ENCODE data around the gene DUXB.

GRCh38 chr16:75412381-75412962 is 20.8 kb downstream of the CFDP1 start:
- RRBS: no CpG with 5 or more reads among the region's 5 CpGs

GRCh38 chr16:75483107-75483757 is 12.0 kb downstream of the CHST6 start:
- RRBS: no CpG with 5 or more reads among the region's 5 CpGs

DNA sequence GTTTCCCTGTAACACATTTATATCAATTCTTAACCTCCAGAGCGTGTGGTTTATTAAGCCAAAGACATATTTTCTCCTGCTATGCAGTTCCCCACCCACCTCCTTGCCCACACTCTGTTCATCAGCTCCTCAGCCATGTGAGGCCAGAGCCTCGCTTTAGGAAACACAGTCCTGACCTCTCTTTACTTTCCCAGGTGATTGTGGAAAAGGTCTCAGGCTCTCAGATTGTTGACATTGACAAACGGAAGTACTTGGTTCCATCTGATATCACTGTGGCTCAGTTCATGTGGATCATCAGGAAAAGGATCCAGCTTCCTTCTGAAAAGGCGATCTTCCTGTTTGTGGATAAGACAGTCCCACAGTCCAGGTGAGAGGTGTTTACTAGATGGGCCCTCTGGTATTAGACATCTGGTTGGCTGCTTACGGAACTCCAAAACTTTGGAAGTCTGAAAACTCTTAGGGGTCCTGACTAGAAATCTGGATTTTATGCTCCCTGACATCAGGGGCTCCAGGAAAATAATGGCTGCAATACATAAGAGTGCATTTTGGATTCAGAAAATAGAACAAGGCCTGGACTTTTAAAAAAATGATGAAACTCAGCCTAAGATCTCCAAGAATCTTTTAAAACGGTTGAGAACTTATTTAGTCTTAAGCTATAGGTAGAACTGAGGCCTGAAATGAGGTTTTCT is 1.8 kb downstream of the GABARAPL2 start:
- RRBS: no CpG with 5 or more reads among the region's 6 CpGs

DNA sequence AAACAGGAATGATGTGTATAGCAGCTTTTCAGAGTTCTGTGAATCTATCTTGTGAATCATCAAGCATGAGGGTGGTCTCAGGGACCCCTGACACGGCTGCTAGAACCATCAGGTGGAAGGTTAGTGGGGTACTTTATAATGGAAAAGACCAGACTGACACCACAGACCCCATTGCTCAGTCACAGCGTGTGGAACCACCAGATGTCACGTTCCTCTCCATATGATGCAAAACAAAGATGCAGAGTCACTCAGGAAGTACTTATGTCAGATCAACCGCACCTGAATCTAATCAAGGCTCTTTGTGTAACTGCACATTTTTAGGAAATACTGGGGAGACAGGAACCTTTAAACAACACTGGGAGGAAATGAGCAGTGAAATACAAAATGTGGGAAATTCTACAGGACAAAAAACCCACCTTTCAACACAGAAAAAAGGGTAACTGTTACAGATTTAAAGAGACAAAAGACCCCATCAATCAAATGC is 28.3 kb downstream of the GABARAPL2 start:
- RRBS: no CpG with 5 or more reads among the region's 4 CpGs

DNA sequence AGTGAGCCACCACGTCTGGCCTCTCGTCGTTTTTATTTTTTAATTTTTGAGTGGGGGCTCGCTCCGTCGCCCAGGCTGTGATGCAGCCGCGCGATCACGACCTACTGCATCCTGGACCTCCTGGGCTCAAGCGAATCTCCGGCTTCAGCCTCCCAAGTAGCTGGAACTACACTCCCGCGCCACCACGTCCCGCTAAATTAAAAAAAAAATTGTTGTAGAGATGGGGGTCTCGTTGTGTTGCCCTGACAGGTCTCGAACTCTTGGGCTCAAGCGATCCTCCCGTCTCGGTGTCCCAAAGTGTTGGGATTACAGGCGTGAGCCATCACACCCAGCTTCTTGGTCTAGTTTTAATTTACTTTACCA is 1.2 kb downstream of the TERF2IP start:
- RRBS: no CpG with 5 or more reads among the region's 22 CpGs

DNA sequence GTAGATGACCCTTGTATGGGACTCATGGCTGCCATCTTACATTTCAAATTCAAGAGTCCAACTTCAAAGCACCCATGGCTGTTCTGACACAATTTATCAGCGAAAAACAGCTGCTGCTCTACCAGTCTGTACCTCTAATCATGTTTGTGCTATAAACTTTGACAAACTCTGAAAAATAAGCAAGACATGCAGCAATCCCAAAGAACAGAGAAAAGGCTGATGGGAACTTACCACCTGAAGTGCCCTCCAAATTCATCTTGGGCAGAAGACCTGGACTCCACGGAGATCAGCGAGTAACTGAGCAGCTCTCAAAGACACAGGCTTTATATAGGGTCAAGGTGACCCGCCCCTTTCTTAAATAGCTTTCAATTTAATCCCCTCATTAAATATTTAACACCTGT is at the start of gene DUXB:
Gene DUXB (minus strand): TSS at position 299 of the 401 bp plus-strand sequence.
- RRBS: no CpG with 5 or more reads among the region's 4 CpGs

DNA sequence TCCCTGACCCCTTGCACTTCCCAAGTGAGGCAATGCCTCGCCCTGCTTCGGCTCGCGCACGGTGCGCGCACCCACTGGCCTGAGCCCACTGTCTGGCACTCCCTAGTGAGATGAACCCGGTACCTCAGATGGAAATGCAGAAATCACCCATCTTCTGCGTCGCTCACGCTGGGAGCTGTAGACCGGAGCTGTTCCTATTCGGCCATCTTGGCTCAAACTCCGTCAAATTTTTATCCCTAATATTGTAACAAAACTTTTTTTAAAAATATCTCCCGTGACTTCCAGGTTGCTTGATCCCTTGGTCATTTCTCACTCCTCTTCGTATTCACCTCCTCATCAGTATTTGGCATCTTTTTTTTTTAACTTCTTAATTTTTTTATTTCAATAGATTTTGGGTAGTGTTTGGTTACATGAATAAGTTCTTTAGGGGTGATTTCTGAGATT is 101.5 kb upstream of the CPHXL start:
- RRBS: no CpG with 5 or more reads among the region's 16 CpGs

DNA sequence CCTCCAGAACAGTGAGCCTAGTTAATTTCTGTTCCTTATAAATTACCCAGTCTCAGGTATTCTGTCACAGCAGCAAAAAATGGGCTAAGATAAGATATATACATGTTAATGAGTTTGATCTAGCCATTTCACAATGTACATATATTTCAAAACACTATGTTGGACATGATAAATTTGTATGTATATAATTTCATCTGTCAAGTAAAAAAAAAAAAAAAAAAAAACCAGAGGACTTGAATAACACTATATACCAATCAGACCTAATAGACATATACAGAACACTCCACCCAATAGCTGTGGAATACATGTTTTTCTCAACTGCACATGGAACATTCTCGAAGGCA is 8.6 kb upstream of the CNTNAP4 start:
- RRBS: no CpG with 5 or more reads among the region's 1 CpG

GRCh38 chr16:77192437-77192989 is 1.5 kb downstream of the MON1B start:
- RRBS: no CpG with 5 or more reads among the region's 2 CpGs

DNA sequence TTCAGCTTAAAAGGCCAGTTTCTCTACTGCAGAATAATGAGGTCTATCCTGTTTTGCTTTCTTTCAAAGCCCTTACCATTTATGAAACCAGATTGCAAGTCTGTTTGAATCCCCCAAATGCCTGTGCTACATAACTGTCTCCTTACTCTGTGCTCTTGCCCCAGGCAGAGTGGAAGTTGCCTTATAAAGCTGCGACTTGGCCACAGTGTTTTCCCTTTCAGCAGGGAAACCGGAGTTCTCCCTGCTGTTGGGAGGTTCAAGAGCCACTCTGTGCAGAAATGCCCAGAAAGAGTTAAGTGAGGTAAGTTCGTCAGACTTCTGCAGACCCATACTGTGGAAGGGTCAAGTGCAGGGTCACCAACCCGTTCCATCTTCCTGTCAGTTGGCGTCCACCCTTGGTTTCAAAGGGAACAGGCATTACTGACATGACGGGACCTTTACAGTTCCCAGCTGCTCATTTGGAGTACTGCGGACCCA is 508.9 kb downstream of the WWOX start:
- RRBS: no CpG with 5 or more reads among the region's 7 CpGs

DNA sequence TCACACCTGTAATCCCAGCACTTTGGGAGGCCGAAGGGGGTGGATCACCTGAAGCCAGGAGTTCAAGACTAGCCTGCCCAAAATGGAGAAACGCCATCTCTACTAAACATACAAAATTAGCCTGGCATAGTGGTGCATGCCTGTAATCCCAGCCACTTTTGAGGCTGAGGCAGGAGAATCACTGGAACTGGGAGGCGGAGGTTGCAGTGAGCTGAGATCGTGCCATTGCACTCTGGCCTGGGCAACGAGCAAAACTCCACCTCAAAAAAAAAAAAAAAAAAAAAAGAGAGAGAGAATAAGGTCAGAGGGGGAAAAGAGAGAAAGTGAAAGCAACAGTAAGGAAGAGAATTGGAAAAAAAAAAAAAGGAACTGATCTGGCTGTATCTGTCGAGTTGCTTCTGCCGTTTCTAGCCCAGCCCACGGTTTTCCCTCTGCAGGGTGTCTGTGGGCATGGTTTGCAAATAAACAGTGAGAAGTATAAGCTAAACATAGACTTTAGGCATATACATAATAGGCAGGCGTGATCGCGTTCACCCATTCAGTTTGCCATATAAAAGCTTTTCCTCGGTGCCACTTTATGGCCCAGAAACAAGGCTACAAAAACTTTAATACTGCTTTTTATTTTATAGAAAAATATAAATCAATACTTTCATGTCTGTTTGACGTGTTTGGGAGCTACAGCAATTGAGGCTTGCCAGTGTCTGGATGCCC is 436.8 kb downstream of the MAF start:
- RRBS: no CpG with 5 or more reads among the region's 13 CpGs

GRCh38 chr16:79278389-79278976 is 322.1 kb downstream of the MAF start:
- RRBS: no CpG with 5 or more reads among the region's 12 CpGs

DNA sequence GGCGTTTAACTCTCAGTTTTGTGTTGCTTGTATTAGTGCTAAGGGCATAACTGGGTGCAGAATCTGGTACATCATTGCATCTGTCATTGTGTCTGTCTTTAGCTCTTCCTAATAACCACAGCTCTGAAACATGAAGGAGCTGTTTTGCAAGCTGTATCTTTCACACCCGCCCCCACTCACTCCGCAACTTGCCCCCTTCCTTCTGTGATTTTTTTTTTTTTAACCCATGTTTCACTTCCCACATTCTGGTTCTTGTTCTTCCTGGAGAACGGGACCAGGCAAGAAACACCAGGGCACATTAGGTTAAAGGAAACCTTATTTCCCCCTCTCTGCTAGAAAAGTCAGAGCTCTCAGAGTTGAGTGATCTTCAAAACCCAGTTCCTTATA is 271.7 kb downstream of the MAF start:
- RRBS: no CpG with 5 or more reads among the region's 4 CpGs

- RRBS: no CpG with 5 or more reads among the region's 5 CpGs
Observed at GRCh38 chr16:79561651-79562094, 38.9 kb downstream of the MAF start.

DNA sequence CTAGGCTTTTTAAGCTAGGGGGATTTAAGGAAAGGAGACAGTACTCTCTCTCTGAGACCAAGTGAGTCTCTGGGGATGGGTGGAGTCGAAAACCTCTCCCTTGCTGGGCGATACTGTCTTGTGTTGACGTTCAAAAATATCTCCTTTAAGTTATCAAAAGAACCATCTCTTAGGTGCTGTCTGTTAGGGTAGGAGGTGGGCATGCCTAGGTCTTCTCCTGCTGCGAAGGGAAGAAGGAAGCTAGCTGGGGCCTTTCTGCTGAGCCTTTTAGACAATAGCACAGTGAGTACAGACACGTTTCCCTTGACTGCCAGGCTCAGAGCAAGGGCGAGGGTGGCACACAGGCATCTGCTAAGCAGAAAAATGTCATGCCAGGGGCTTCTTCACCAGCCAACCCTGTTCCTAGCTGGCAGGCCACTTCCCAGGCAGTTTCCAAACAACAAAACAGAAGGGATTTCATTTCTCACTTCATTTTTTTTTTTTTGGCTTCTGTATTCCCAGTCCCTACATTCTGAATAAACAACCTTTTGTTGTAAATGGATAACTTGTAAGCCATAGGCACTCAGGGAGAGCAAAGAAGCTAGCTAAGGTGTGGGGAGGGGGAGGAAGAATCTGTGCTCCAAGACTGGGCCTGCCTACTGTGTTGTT is 168.0 kb upstream of the MAF start:
- RRBS: no CpG with 5 or more reads among the region's 6 CpGs

DNA sequence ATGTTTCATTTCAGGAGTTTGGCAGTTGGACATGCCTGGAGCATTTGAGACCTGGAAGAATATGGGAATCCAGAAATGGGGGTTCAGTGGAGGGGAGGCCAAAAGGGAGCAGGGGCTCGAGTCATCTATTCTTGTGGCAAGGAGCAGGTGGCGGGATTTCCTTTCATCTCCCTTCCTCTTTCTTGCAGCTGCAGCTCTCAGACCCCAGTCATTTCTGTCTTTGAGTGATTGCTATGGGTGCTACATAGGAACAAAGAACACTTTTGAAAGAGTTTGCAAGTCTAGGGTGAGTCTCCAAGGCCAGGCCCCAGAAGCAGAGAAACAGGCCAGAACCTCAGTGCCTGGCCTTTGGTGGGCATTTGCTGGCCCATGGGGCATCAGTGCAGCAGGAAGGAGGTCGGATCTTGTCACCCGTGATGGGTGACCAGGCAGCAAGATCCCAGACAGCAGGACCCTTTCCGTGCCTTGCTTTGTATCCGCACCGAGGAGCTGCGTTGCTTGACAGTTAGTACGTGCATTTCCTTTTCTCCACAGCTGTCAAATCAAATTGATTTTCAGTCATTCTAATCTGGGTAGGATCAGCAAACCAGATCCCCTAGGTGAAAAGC is 244.5 kb upstream of the MAF start:
- RRBS: no CpG with 5 or more reads among the region's 9 CpGs

DNA sequence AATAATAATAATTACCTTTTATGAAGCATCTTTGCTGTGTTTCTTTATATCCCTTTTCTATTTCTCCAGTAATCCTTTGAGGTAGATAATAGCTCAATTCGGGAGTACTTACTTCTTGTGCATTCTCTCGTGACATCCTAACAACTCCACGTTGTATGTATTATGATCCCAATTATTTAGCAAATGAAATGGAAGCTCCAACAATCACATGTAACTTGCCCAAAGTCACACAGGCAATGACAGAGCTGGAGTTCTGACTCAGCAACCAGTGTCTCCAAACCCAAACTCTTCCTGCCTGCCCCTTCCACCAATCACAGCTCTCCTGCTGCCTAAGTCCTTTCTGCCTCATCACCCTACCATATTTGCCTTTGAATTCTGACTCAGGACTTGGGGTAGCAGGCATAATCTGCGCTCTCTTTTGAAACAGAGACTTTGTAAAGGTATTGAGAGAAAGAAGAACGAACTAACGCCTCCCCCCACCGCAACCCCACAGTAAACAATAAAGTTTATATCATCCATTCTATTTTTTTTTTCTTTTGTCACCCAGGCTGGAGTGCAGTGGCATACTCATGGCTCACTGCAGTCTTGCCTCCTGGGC is 245.2 kb upstream of the MAF start:
- RRBS: no CpG with 5 or more reads among the region's 7 CpGs

- RRBS: no CpG with 5 or more reads among the region's 7 CpGs
Observed at GRCh38 chr16:80806805-80807535, 2.6 kb upstream of the CDYL2 start.

GRCh38 chr16:81323994-81325287 is 9.7 kb downstream of the GAN start:
- RRBS: no CpG with 5 or more reads among the region's 14 CpGs

DNA sequence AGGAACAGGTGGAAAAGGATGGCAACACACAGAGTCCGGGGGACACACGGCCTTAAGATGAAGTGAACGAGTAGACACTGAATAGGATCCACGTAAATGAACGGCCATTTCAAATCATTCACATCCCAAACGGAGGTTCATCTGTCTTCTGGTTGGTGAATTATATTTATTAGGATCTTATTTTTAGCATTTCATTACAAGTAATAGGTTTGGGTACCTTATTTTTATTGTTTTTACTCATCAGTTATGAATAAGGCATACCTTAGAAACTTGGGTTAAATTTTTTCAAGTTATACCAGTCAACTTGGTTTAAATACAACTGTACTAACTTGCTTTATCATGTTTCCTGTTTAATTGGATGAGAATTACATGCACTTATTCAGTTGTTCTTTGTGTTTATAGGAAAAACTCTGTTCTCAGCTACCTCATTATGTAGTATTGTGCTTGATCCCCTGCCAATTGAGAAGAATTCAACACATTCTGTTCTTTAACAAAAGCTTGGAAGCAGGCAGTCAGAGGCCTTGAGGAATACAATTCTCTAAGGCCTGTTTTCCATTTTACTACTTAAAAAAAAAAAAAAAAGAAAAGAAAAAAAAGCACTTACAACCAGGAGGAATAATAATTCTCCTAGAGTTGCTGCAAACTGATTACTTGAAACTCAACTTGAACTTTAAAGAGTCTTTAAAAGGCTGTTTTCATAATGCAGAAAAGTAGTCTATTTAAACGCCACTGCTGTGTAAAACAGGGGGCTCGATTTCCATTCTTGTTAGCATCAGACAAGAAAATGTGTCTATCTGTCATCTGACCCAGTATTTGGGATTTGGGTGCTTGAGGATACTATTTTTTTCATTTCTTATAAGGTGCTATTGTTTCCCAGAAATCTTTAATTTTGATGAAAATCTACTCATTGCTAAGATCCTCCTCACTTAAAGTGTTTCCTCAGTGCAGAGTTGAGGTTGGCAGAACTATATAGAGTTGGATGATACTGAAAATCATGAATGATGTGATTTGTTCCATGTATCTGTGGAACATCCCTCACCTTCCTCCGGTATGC is 60.5 kb upstream of the CMIP start:
- RRBS: no CpG with 5 or more reads among the region's 9 CpGs

Measured in choroid plexus epithelial cell (primary cell).